A172 (cell line): ENCODE data around the gene TNNT2.

GRCh38 chr1:200479674-200480452 is 70.0 kb upstream of the ZNF281 start:
- RAMPAGE, long total RNA = no peak

- RAMPAGE, long total RNA = start-site peak on the plus strand at chr1:200670499-200670565, 5 and 7 reads in 2 replicates
Measured at GRCh38 chr1:200670443-200670821, 725 bp upstream of the DDX59 start.

DNA sequence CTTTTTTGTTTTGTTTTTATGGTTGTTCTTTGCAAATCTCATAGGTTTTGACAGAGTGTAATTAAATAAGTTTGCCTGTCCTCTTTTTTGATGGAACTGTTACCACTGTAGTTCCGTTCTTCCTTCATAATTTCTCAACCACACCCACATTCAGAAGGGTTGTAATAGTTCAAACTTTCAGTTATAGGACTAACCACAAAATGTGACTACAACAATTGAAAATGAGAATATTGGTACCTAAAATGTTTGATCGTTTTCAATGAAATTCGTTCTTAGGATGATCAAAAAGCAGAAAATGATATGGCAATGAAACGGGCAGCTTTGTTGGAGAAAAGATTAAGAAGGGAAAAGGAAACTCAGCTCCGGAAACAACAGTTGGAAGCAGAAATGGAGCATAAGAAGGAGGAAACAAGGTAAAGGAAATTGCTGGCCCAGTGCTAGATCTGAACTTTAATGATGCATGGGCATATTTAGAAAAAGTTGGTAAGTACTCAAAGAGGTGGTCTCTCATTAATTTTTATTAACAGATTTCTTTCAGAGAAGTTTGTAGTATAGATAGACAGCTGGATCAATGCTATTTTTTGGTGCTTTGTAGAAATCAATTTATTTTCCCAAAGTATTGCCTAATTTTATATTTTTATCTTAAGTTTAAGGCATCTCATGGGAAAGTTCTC is 20.4 kb upstream of the GPR25 start:
- RAMPAGE, long total RNA = no peak

GRCh38 chr1:200873571-200874289 is 949 bp downstream of the GPR25 start:
- RAMPAGE, long total RNA = no peak

DNA sequence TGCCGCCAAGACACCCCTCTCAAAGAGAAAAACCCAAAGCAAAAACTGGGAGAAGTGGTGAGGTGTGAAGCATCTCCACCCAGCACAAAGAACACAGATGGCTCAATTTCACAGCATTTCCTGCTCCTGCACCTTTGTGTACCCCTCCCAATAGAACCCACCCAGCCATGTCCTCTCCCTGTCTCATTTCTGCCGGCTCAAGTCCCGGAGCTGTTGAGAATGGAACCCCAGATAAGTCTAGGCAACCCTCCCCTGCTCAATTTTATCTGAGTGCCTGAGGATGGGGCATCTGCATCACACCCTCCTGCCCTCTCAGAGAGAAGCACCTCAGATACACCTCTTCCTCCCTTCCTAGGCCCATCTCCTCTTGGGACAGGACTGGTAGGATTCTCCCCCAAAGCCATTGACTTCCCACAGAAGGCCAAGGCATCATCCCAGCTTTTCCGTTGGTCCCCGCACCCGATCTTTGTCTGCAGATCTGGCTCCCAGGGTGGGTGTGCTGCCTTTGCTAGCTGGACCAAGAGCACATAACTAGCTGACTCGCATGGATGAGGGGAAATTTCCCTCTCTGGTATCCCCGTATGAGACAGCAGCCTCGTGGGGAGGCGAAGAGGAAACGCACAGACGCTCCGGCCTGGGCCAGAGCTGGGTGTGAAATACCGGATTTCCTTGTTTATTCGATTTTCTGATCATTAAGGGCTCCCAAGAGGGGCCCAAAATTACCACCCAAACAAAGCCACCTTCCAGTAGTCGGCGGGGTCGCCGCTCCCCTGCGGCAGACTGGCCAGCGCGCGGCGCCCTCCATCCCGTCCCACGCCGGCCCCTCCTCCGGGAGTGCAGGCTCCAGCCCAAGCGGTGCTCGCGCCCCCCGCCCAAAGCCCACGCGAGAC is 865 bp downstream of the KIF21B start:
- RAMPAGE, long total RNA = no peak

- RAMPAGE, long total RNA = no peak
Measured at GRCh38 chr1:201177052-201177547, 13.5 kb upstream of the IGFN1 start.

GRCh38 chr1:201309277-201309969 is 26.1 kb downstream of the PKP1 start:
- RAMPAGE, long total RNA = no peak

DNA sequence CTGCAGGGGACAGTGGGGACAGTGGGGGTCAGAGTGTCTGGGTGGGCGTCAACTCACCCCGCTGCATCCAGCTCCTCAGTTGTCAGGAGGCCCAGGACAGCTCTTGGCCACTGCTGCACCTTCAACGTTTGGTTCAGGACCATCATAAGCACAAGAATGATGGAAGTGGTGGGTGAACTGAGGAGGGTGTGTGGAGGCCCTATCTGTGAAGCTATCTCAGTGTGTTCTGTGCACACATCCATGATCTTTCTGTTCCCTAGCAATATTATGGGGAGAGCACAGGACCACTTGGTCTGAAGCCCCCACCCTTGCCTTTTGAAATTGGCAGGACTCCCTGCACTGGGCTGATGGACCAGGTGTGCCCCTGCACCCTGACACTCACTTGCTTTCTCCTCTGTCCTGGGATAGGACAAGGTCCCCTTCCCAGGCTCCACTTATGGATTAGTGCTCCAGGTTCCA is 21.6 kb downstream of the TNNT2 start:
- RAMPAGE, long total RNA = no peak

- RAMPAGE, long total RNA = no peak
Measured at GRCh38 chr1:201375729-201376495, 1.6 kb downstream of the TNNT2 start.

DNA sequence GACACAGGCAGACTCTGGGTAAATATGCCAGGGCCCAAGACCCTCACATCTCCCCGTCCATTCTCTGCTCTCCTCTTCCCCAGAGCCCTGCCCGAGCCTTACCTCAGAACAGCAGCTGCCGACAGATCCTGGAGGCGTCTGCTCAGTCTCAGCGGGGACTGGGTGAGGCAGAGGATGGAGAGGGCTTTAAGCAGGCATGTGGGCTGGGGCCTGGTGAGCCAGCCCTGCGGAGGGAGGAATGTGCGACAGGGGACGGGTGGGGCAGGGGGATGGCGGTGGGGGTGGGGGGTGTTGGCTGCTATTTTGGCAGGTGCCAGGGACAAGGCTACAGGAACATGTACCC is at the start of gene TNNT2:
Gene TNNT2, minus strand, starts transcription at position 160 of the 343 bp plus-strand sequence.
- RAMPAGE, long total RNA = no peak

DNA sequence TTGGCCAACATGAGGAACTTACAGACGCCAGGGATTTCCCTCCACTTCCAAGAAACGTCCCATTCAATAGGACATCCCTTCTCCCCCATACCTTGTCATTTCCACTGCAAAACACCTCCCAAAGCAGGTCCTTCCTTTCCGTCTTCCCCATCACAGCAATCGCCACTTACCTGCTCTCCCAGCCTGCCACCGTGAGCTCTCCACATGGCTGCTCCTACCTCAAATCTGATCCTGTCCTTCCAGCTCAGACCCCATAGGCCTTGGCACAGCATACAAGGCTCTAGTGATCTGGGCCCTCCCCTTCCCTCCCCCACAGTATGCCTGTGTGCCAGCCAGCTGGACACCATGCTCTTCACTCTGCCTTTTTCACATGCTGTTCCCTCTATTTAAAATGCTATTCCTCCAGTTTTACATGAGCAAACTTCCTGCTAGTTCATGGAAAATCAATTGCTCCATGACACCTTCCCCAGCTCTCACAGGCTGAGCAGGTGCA is 6.1 kb upstream of the TNNT2 start:
- RAMPAGE, long total RNA = no peak

DNA sequence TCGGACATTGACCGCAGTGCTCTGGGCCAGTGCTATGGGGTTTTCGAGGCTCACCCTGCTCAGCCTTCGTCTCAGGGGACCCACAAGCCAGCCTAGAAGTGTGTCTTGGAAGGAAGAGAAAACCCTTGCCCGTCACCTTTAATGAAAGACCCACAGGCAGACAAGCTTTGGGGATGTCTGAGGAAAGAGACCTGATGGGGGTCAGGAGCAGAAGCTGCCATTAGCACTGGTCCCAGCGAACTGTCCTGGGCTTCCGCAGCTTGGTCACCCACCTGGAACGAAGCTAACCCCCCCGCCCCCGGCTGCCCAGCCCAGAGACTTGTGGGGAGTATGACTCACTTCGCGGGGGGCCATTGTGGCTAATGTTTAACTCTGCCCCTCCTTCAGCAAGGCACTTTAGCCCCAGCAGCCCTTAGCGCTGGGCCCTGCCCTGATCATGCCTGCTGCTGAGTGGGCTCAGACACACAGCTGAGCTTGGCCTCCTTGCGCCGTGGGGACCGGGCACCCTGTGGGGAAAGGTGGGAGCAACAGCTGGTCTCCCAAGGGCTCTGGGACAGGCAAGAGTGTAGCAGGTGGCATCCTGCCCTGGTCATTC is 6.2 kb upstream of the LAD1 start:
- RAMPAGE, long total RNA = no peak

DNA sequence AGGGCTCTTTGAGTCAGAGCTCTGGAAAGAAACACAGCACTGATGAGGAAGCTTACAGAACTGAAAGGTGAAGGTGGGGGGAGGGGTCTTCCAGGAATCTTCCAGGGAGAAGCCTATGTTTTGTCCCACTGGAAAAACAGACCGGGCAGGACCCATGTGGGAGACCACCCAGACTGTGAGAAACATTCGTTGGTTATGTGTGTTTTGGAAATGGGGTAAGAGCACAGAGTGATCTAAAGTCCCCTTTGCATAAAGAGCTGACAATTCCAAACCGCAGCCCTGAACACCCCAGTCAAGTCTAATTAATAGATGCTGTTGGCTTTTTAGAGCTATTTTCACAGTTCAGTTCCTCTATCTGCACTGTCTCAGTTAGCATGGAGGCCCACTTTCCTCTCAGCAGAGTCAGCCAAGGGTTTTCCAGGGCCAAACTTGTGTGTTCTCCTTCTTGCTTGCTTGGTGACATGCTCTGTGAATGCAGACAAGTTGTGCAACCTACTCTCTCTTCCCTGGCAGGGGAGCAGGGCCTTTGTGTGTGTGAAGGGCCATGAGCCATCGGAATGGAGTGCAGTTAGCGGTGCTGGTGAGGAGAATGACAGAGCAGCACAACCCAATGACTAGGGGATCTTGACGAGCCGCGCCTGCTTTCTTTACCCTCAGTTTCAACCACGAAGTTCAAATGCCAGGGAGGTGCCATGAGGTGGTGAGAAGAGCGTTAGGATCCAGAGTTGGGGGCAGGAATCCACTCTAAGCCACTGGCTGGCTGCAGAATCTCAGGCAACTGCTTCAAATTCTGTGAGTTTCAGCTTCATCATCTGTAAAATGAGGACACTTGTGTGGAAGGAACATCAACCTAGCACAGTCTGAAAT is 12.2 kb downstream of the PHLDA3 start:
- RAMPAGE, long total RNA = no peak

DNA sequence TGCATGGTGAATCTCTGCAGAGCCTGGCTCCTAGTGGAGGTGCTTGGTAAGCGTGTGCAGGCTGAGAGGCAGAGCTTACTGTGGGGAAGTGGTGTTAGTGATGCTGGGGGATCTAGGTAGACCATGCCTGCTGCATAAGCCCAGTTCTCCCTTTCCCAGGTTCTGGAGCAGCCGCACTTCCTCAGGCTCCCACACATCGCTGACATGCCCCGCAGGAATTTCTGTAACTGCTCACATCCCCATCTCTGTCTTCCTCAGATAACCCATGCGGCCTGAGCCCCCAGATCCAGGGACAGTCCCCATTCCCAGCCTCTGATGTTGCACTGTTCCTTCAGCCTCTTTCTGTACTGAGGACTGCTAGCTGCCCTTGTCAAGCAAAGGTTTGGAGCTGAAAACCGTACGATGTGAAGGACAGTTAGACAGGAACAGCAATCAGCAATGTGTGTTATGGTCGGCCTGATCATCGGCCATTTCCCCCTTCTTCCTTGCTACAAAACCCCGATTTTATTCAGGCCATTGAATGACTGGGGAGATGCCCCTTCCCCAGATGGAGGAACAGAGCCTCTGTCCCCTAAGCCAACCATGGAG is 8.0 kb downstream of the CSRP1 start:
- RAMPAGE, long total RNA = no peak

DNA sequence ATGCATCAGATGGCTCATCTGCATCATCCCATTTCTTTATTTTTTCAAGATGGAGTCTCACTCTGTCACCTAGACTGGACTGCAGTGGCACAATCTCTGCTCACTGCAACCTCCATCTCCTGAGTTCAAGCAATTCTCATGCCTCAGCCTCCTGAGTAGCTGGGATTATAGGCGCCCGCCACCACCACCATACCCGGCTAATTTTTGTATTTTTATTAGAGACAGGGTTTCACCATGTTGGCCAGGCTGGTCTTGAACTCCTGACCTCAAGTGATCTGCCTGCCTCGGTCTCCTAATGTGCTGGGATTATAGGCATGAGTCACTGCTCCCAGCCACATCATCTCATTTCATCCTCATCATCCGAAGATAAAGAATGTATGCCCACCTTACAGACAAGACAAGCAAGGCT is 7.3 kb downstream of the CSRP1 start:
- RAMPAGE, long total RNA = no peak

- RAMPAGE, long total RNA = no peak
Measured at GRCh38 chr1:201505120-201505845, 1.6 kb downstream of the CSRP1 start.

DNA sequence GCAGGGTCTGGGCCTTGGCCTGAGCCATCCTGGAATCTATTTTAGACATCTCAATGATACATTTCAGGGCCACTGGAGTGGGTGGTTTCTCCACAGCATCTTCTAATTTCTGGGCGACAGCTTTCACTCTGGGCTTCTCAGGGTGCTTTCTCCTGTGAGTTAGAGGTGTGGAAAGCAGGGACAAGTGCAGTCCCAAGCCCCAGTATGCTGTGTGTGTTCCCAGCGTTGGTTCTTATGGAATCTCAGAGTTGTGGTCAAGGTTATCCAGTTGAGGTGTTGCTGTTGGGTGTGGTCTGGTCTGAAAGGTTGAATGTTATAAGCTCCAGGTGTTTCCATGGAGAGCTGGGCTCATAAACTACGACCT is 117.2 kb downstream of the NAV1 start:
- RAMPAGE, long total RNA = no peak

GRCh38 chr1:201786655-201787242 is 42.2 kb upstream of the IPO9 start:
- RAMPAGE, long total RNA = no peak

DNA sequence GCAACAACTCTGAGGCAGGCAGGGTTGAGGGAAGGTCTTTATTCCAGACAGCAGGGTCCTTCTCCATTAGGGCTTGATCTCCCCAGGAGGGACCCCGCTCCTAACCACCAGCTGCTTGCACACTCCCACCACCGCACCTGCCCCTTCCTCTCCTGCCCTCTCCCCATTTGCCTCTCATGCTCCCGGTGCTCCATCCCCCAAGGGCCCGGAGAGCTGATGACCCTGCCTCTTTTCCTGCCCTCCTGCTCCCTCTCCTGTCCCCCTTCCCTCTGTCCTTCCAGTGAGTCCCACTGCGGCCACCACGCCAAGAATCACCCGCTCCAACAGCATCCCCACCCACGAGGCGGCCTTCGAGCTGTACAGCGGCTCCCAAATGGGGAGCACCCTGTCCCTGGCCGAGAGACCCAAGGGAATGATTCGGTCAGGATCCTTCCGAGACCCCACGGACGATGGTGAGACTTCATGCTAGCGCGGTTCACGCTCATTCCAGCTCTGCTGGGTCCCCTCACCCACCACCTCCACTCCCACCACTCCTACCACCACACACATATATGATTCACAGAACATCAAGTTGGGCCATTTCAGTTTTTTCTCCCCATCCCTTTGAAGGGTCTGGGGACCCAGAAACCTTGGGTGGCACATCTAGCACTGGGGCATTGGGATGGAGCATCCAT is 40.6 kb upstream of the IPO9 start:
- RAMPAGE, long total RNA = no peak

DNA sequence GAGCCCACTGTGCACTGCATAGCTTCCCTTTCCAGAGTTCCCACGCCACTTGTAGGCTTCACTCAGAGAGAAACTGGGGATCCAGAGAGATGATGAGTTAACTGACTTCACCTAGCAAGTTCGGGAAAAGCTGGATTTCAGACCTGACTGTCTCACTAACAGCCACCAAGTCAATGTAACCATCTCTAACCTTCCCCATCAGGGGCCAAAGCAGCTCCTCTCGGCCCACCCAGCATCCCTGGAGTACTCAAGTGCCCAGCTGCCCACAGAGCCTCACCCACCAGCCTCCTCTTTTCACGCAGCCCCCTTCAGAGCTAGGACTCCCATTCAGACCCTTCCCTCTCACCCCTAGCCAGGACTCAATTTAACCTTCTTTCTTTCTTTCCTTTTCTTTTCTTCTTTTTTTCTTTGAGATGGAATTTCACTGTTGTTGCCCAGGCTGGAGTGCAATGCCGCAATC is 15.2 kb downstream of the SHISA4 start:
- RAMPAGE, long total RNA = no peak